Prostate gland (tissue), 2 donors: ENCODE measurements around a stretch of chr15.

DNA sequence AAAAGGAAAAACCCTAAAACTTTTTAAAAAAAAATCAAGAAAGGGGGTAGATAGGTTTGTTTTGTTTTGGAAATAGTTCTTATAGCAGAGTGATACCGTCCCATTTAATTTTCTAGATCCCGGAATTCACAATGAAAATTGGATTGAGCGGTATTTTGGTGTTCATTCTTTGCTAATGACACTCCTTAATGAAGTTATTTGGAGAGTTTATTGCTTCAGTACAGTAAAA lies 1.1 kb downstream of the AKAP13 start:
- PRO-cap = no peak
- RAMPAGE, long total RNA, 2 experiments = no peak in any of the 2 experiments

- PRO-cap = no peak
- RAMPAGE, long total RNA, 2 experiments = no peak in any of the 2 experiments
These were observed 27.0 kb downstream of the AKAP13 start for GRCh38 chr15:85407191-85407938.

DNA sequence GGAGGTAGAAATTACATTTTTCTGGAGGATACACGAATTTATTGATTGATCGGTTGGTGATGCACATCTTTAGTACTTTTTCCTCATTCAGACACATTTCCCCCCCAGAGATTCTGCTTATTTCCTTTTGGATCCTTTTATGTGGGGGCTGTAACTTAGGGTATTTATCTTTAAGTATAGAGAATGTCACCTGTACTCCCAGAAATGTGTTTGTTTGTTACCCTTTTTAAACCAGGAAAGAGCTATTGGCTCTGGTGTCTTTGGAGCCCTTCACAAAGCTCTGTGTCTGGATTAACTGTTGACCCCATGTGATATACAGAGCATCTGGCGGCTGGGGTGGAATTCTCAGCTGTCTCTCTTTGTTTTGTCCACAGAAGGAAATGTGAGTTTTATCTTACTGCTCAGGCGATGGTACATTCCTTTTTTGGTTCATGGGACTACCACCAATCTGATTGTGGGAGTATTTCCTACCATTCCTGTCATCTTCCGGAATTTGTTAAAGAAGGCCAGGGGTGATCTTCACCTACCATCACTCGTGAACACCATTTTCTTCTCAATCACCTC lies 120.3 kb downstream of the AKAP13 start:
- PRO-cap = no peak
- RAMPAGE, long total RNA, 2 experiments = no peak in any of the 2 experiments

- PRO-cap = no peak
- RAMPAGE, long total RNA, 2 experiments = no peak in any of the 2 experiments
These were observed 188.4 kb downstream of the AKAP13 start for GRCh38 chr15:85568591-85569352.

GRCh38 chr15:85691138-85692356 lies 103.2 kb downstream of the KLHL25 start:
- PRO-cap = no peak
- RAMPAGE, long total RNA, 2 experiments = no peak in any of the 2 experiments

DNA sequence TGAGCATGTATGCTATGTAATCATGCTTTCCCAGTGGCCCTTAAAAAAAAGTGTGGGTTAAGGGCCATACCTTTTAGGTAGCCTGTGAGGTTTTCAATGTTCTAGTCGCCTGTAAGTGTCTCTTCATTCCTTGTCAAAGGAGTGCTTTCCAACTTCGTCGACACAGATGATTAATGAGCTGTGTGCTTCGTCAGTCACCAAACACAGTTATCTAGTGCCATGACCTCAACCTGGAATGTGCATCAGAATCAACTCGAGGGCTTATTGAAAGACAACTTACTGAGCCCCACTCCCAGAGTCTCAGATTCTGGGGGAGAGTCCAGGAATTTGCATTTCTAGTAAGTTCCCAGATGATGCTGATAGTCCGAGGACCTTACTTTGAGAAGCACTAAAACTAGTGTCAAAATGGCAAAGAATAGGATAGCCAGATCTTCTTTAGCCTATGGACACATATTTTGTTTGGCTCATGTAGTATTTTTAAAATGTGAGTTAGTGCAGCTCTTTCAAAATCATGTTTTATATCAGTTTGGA lies 86.0 kb downstream of the KLHL25 start:
- PRO-cap = no peak
- RAMPAGE, long total RNA, 2 experiments = no peak in any of the 2 experiments

DNA sequence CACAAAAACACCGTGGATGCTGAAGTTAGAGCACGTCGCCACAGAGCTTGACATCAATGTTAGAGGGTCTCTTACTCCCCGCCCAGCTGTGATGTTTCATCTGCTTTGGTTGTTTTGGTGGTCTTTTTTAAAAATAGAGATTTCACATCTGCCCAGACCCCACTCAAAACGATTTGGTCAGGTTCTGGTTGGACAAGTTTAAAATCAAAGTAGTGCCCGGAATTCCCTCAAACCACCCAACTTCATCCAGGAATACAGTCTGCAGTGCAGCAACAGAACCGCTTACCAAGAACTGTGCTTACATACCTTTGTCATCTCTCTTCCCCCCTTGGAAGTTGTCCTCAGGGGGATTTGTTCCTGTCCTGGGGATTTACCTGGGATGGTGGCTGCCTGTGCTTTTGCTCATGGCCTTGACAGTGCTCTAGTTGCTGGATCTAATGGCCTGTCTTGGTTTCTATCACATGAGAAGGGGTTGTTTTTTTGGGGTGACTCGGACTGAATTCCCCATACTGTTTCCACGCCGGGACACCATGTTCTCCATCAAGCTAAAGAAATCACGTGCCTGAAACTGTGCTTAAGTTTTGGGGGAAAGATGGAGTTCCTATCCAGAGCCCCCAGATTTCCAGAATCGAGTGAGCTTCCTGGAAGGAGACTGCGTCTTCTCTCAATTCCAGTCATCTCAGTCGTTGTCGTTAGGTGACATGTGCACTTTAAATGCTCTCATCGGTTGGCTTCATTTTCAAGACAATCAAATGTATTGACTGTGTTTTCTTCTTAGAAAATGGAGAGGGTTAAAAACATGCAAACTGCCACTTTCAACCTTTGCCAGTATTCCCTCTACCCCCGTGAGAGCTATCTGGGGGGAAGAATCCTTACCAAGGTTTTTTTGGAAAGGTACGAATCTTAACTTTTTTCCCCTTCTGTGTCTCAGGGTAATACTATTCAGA lies 47.5 kb downstream of the KLHL25 start:
- PRO-cap = no peak
- RAMPAGE, long total RNA, 2 experiments = no peak in any of the 2 experiments

GRCh38 chr15:85795409-85795910 lies 735 bp upstream of the KLHL25 start:
- PRO-cap = no peak
- RAMPAGE, long total RNA, 2 experiments = no peak in any of the 2 experiments

DNA sequence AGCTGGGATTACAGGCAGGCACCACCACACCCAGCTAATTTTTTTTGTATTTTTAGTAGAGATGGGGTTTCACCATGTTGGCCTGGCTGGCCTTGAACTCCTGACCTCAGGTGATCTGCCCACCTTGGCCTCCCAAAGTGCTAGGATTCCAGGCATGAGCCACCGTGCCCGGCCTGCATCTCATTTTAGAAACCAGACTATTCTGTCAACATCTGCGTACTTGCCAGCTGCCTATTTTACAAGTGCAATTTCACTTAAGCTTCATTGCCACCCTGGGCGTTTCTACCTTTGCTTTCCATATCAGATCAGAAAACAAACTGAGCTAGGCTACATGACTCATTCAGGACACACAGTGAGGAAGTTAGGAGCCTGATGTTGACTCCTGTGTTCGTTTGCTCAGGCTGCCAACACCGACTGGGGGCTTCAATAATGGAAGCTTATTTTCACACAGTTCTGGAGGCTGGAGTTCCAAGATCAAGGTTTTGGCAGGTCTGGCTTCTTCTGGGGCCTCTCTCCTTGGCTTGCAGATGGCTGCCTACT lies 42.3 kb upstream of the KLHL25 start:
- PRO-cap = no peak
- RAMPAGE, long total RNA, 2 experiments = no peak in any of the 2 experiments

- PRO-cap = no peak
- RAMPAGE, long total RNA, 2 experiments = no peak in any of the 2 experiments
These were observed 405.5 kb downstream of the NTRK3 start for GRCh38 chr15:87851082-87851456.

DNA sequence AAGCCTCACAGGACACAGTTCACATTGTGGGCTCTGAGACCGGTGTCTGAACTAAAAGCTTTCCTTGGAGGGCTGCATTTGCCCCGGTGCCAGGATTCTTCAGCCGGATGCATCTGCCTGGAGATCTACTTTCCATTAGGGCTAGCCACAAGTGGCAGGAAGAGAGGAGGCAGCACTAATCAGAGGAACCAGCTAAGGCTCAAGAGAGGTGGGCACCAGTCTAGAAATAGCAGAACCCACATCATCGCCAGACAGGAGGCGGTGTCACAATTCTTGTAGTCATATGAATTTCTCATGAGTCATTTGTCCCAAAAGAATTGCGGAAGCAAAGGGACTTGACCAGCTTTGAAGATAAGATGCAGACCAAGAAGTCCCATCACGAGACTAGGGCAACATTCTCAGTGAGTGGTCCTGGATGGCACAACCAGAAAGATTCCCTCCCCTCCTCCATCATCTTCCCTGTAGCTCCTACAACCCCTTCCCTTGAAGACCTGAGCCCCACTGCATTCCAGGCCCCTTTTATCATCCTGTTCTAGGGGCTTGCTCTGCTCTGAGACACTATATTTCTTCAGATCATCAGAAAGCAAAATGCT lies 353.5 kb downstream of the NTRK3 start:
- PRO-cap = no peak
- RAMPAGE, long total RNA, 2 experiments = no peak in any of the 2 experiments

- PRO-cap = no peak
- RAMPAGE, long total RNA, 2 experiments = no peak in any of the 2 experiments
These were observed 17.2 kb upstream of the AEN start for GRCh38 chr15:88603956-88604251.

GRCh38 chr15:88614281-88614890 lies 6.8 kb upstream of the AEN start:
- PRO-cap = no peak
- RAMPAGE, long total RNA, 2 experiments = no peak in any of the 2 experiments

DNA sequence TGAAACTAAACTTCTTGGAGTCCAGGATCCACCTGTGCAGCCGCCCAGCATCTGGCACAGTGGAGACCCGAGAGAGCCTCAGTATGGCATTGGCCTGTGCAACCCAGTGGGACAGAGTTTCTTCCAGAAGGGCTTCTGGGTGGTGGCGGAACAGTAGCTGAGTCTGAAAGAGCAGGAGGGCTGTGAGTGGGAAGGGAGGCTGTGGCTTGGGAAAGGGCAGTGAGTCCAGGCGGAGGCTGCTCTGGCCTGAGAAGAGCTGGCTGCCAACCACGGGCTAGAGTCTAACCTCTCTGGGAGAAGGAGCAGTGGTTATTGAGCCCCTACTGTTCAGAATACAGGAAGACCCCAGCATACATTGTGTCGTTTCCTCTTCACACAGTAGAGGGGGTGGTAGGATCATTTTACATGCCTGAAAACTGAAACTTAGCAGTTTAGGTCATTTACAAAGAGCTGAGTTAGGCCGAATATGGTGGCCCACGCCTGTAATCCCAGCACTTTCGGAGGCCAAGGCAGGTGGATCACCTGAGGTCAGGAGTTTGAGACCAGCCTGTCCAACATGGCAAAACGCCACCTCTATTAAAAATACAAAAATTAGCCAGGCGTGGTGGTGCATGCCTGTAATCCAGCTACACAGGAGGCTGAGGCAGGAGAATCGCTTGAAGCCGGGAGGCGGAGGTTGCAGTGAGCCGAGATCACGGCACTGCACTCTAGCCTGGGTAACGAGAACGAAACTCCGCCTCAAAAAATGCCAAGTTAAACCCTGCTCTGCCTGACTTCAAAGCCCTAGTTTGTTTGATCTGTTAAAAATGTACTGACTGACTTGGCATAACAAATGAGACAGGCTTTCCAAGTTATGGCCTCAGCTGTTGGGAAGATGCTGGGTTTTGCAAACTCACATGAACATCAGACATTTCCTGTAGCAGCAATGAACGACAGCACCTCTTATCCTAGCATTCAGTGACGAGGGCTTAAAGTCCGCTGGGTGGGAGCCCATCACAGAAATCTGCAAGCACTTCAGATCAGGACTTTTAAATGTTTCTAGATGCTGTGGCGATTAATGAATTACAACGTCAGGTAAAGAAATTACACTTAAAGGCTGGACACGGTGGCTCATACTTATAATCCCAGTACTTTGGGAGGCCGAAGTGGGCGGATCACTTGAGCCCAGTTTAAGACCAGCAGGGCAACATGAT lies 3.4 kb downstream of the AEN start:
- PRO-cap = no peak
- RAMPAGE, long total RNA, 2 experiments = no peak in any of the 2 experiments

- PRO-cap = bidirectional peak, plus-strand start at chr15:88705450, minus-strand start at chr15:88705277
- RAMPAGE, long total RNA, 2 experiments = no peak in any of the 2 experiments
These were observed 66.3 kb downstream of the ISG20 start for GRCh38 chr15:88704778-88705923.

- PRO-cap = no peak
- RAMPAGE, long total RNA, 2 experiments = no peak in any of the 2 experiments
These were observed 8.2 kb downstream of the ACAN start for GRCh38 chr15:88811427-88811826.

GRCh38 chr15:89096459-89097236 lies 8.4 kb downstream of the ABHD2 start:
- PRO-cap = no peak
- RAMPAGE, long total RNA, 2 experiments = no peak in any of the 2 experiments

GRCh38 chr15:89101099-89101547 lies 12.9 kb downstream of the ABHD2 start:
- PRO-cap = no peak
- RAMPAGE, long total RNA, 2 experiments = no peak in any of the 2 experiments

DNA sequence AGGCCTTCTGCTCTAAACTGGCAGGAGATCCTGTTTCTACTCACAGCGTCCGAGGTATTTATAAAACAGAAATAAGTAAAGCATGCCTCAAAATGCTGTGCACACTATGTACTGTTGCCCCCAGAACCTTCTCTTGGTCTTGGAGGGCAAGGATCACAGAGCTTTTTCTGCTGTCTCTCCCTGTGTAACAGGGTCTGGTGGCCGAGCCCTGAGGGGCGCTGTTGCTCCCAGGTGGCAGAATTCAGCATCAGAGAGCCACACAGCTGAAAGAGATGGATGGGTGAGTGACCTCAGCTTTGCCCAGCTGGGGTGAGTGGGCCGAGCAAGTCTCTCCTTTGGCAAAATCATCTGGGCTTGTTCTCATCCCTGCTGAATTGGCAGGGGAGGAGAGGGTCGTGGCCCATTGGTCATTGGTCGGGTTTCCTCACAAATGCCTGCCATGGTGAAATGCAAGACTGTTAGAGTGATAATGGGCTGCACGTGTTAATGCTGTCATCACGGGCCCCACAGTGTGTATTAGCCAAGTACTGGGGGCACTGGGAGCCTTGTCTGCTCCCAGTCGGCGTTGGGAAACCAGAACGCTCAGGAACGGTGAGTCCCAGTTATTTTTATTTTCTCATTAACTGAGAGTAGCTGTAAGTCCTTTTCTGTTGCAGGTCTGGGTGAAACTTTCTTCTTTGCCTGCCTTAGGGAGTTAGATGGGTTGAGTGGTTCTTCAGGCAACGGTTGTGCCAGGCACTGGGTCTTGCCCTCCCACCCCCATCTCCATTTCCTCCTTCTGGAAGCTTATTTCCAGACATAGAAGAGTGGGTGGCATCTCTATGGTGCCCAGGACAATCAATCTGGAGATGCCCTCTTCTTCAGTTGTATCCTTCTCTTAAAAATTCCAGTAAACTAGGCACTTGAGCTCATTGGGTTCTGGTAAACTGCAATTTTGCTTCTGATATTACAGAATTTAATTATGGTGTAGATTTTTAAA lies 16.0 kb downstream of the ABHD2 start:
- PRO-cap = no peak
- RAMPAGE, long total RNA, 2 experiments = no peak in any of the 2 experiments

GRCh38 chr15:89200930-89202150 lies 20.0 kb downstream of the RLBP1 start:
- PRO-cap = no peak
- RAMPAGE, long total RNA, 2 experiments = no peak in any of the 2 experiments